GM23248 (cell line): ENCODE measurements around a stretch of chr20.

- RAMPAGE, long total RNA: no peak
These were observed 179.0 kb upstream of the PRNP start for GRCh38 chr20:4507182-4507798.

DNA sequence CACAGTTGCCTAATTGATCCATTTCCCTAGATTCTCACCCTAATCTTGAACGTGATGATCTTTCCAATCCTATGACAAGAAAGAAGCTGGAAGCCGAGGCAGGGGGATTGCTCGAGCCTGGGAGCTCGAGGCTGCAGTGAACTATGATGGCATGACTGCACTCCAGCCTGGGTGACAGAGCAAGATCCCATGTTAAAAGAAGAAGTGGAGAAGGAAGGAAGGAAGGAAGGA, 100.6 kb upstream of the PRNP start:
- RAMPAGE, long total RNA: no peak

- RAMPAGE, long total RNA: no peak
These were observed 17.5 kb downstream of the PRNP start for GRCh38 chr20:4703622-4704355.

DNA sequence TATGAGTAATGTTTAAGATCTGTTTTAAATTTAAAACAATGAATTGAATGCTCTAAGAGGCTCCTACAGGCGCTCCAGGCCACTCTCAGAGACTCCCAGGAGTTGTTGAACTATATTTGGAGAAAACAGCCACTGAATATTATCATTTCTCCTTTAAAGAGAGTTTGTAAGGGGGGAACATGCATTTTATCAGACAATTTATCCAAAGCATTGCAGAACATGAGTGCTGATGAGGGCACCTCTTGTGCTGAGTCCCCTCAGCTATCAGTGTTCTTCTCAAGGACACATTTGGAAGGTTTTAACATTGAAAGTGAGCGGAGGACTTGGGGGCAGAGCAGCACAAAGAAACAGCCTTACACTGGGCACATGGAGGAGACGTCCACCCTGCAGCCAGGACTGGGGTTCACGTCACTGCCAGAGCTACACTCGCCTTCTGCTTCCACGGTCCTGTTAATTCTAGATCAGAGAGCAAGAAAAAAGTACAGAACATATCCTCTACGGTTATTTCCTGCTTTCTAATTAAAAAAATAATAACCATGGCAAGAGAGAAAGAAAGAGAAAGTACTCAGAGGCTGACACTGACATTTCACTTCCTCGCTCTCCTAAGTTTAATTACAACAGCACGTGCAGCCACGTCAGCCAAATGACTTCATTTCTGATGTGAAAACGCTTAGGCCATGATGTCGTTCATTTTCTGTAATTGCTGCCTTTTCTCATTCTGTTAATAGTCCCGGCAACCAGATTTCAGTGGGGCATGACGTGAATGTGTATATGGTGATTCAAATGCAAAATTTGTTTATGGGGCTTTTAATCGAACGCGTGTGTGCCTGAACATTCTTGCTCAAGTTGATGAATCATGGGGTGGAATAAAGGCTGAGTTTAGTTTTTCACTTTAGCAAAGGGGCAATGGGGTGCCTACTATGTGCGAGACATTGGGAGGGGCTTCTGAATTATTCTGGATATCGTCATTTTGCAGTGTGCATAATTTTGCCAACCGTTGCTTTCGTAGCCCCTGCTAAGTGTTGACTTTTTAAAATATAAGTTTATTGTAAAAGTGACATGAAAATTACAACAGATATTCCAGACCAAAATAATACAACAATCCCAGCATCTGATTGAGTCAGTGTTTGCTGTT, 5.2 kb downstream of the PRND start:
- RAMPAGE, long total RNA: no peak

GRCh38 chr20:4792435-4792862, 31.0 kb downstream of the RASSF2 start:
- RAMPAGE, long total RNA: no peak

- RAMPAGE, long total RNA: no peak
These were observed 10.0 kb downstream of the RASSF2 start for GRCh38 chr20:4813084-4814093.

GRCh38 chr20:4866898-4867734, 43.7 kb upstream of the RASSF2 start:
- RAMPAGE, long total RNA: no peak

DNA sequence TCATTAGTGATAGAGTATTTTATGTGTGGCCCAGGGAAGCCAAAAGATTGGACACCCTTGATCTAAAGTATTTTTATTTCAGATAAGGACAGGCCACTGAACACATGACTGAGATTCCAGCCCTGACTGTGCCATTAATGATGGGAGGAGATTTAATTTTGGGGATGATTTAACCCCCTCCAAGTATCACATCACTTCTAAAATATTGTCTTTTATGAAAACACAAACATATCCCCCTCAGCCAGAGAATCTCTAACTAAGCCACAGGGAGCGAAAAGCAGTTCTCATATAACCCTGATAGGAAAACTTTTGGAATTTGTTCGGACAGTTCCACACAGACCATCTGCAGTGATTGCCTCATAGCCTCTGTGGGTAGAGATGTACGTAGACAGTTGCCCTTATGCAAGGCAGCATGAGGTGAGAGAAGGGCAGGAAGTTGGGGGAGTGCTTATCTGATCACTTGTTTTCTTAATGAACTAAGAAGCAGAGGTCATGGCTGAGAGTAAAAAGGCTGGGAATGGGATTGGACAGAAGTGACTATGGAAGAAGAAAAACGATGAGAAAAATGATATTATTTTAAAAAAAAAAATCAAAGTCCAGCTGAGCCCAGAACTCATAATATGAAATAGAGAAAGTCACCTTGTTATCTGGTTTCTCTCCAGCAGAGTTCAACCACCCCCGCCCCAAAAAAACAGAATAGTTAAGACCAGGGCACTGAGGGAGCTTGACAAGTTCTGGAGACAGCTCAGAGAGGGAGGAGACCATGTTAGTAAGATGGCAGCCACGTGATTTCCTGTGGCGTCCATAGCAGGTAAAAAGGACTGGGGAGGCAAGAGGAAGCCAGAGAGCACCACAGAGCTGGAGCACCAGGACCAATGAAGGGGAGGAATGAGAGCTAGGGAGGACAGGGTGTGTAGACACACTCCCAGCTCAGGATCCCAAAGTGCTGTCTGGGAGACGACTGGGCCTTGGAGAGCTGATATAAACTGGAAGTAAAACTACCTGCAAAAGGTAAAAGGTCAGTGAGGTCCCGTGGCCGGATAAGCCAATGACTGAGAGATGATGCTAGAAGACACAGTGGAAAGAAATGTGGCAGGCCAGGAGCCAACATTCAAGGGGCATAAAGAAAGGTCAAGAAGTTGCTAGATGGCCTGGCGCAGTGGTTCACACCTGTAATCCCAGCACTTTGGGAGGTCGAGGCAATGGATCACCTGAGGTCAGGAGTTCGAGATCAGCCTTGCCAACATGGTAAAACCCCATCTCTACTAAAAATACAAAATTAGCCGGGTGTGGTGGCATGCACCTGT, 39.3 kb downstream of the SLC23A2 start:
- RAMPAGE, long total RNA: no peak

GRCh38 chr20:4967265-4967819, 34.0 kb downstream of the SLC23A2 start:
- RAMPAGE, long total RNA: no peak

DNA sequence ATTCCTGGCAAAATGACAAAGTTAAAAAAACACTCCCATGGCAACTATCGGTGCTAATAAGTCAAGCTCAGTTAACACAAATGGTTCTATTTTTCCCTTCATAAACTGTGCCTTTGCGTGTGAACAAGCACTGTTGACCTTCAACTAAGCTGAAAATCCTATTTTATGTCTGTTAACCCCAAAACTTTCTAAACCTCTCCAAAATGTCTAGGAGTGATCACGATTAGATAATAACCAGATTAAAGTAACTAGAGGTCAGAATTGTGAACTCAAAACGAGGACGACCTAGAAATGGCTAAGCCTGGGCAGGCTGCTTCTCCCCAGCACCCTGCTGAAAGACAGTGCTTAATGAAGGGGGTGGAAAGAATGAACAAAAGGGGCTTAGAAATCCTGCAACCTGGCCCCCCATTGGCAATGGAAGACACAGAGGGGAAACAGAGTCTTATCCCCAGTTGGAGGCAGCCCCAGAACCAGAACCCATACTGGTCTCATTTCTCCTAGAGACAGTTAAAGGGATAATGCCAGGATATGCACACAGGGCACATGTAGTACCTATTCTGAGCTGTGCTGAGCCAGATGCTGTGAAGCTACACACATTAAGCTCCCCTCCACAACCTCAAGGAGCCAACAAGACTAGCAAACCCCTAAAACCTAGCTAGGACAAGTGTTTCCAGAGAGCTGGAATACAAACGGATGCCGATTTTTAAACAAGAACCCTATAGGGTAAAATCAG, 23.0 kb downstream of the SLC23A2 start:
- RAMPAGE, long total RNA: no peak

GRCh38 chr20:5118567-5119084, 1.1 kb downstream of the PCNA start:
- RAMPAGE, long total RNA: no peak

DNA sequence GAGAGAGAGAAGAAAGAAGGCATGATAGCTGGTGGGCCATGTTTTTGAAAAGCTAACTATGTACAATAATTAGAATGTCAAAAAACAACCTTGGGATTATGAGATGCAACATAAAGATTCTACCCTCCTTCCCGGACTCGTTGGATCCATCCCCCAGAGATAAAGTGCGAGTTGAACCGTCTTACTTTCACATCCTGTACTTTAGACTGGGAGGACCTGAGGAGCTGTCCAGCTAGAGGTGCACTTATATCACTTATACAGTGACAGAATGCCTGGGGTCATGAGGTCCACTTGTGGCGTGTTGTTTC, 2.0 kb downstream of the CDS2 start:
- RAMPAGE, long total RNA: no peak

GRCh38 chr20:5547420-5548254, 63.2 kb downstream of the GPCPD1 start:
- RAMPAGE, long total RNA: no peak

GRCh38 chr20:5650360-5650979, 39.7 kb upstream of the GPCPD1 start:
- RAMPAGE, long total RNA: no peak

DNA sequence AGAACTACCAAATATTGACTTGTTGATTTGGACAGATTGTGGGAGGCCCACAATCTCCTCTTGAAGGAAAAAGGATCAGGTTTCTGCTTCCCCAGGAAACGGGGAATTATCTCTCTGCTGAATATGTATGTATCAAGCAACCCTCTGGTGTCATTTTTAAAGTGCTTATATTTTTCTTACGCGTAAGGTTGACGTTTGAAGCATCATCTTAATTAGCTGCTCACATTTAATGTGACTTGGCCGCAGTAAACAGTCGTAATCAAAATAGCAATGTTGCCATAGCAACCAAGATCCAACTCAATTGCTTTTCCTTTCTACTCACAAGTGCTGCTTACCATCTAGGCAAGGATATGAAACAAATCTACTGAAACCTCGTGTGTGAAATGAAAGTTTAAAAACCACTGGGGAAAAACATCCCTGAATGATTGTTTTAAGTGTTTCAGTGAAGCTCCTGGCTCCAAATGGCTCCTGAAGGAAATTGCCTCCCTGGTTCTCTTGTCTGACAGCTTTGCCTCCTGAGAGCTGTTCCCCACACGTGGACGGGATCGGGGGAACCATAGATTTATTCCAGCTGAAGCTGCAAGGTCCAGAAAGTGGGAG, 65.0 kb upstream of the CHGB start:
- RAMPAGE, long total RNA: no peak

GRCh38 chr20:5922101-5922664, 10.9 kb downstream of the CHGB start:
- RAMPAGE, long total RNA: no peak

- RAMPAGE, long total RNA: no peak
These were observed 17.1 kb downstream of the CRLS1 start for GRCh38 chr20:6022931-6023503.

DNA sequence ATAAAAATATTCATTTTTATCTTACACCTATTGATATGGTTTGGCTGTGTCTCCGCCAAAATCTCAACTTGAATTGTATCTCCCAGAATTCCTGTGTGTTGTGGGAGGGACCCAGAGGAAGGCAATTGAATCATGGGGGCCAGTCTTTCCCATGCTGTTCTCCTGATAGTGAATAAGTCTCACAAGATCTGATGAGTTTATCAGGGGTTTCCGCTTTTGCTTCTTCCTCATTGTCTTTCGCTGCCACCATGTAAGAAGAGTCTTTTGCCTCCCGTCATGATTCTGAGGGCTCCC, 753 bp upstream of the LRRN4 start:
- RAMPAGE, long total RNA: no peak

DNA sequence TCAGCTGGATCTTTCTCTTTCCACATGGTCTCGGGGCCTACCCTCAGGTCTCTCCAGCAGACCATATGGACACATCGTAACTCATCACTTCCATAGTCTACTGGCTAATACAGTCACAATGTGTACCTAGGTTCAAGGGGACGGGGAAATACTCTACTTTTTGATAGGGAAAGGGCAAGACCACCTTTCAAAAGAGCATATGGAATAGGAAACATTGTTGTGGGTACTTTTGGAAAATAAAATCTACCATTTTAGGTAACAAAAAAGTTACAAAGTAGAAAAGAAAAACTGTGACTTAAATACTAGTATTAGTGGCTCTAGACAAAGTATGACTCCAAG, 169.8 kb upstream of the FERMT1 start:
- RAMPAGE, long total RNA: no peak

DNA sequence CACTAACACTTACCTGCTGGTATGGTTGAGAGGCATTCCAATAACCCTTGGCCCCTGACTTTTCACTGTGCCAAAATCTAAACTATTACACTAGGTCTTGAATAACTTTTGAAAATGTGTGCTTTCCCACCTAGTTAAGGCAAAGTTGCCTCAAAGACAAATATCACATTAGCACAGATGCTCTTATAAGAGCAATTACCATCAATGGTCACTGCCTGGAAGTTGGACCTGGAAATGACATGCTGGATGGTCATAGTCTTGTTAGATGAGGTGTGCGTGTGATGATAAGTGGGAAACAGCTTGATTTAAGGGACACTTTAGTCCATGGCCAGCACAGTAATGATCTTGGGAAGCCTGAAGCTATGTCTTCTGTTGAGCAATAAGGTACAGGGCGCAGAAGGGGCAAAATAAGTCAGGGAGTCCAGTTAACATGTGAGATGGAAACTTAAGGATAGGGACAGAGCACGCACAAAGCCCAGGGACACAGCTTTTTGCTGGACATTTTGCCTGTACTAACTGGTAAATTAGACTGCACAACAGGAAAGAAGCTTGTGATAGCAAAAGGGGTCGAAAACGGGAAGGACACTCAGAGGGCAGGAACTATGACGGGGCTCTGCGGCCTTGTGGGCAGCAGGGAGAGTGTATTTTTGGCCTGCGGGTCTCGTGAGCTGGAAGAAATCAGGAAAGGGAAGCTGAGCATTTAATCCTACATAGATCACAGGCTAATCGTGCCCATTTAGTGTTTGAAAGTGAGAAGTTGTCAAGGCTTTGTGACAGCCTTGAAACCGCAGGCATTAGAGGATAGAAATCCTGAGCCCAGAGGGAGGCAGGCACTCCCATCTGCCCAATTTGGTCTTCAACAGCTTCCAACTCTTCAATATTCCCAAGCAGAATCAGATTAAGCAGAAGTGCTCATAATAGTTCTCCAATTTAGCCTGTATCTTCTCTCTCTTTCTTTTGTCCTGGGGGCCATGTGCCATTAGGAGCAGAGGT, 66.7 kb upstream of the BMP2 start:
- RAMPAGE, long total RNA: no peak